CD14-positive monocyte (primary cell): ENCODE measurements around a stretch of chr15.

DNA sequence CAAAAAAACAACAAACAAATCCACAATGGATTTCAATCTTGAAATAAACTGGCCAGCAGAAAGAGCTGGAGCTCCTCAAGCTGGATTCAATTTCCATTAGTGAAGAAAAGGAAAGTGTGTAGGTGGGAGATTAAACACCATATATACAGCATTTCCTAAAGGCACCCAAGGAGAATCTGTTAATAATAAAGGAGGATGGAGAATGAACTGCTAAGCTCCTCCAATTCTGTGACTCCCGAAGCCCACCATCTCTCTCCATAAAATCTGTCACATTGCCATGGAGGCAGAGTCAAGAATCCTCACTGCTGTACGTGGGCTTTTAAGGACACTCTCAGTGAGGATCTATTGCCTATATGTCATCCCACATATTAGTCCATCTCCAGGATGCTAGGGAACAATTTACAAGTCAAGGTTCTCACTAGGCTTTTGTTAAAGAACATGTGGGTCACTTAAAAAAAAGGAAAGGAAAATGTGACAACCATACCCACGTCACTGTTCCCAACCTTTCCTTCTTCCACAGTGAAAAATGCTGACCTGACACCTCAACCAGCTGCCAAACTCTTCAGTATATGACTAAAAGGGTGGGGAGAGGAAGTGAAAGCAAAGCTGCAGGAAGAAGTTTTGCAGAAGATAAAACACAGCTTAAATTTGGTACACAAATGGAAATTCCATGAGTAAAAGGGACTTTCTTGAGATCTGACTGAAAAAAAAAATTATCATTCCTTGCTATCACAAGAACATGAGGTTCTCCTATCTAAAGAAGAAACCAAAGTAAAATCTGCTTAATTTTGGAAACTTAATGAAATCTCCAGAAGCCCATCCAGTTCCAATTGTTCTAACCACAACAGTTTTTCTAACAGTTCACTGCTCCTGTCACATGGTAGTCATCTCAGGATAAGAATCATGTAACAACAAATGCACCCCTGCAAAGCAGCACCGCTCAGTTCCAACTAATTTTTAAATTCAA is 116.8 kb upstream of the TSPAN3 start:
- CAGE, long polyA plus RNA, result no peak

GRCh38 chr15:77412149-77412613 is 7.7 kb downstream of the PEAK1 start:
- CAGE, long polyA plus RNA, result no peak

DNA sequence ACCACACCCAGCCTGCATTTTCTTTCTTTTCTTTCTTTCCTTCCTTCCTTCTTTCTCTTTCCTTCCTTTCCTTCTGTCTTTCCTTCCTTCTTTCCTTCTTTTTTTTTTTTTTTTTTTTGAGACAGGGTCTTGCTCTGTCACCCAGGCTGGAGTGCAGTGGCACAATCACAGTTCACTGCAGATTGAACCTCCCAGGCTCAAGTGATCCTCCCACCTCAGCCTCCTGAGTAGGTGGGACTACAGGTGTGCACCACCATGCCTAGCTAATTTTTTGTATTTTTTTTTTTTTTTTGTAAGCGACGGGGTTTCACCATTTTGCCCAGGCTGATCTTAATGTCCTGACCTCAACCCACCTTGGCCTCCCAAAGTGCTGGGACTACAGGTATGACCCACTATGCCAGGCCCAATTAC is 5.8 kb downstream of the PEAK1 start:
- CAGE, long polyA plus RNA, result no peak

DNA sequence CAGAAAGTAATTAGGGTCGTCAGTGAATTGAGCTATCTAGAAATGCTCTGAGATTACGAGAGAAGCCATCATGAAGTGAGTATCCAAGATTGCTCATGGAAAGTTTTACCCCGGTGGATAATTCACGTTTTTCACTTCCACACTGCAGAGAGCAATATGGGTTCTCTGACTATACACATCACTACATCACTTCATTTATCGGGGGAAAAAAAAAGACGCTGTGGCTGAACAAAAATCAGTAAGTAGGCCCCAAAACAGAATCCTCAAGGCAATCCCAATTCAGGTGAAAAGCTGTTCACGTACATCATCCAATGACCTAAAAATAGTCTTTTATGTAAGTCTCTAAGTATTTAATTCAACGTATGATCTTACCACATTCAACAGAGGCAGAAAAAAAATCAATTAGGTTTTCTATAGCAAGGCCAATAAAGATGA is 1.3 kb downstream of the PEAK1 start:
- CAGE, long polyA plus RNA, result no peak

DNA sequence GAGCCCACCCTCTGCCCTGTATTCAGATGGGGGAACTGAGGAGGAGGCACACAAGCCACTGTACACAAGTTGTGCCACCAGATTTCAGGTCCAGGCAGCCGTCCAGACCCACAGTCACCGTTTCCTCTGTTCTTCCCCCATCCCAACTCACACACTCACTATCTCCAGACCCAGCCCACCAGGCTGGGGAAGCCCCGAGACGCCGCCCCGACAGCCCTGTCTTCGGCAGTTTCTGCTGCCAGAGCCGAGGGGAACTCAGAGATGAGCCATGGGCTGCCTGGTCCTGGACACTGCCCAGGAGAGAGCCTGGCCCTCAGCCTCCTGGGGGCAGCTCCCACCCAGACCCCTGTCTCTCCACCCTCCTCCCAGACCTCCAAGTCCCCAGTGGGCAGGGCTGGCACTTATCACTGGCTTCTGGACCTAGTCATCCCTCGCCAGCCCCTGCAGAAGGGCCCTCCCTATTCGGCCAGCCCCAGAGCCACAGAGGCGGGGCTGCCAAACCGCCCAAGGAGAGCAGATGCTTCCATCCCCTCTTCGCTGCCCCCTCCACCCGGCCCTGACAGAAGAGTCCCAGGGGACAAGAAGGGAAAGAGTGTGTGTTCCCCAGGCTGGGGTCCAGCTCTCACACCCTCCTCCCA is 186.6 kb downstream of the TBC1D2B start:
- CAGE, long polyA plus RNA, result no peak

DNA sequence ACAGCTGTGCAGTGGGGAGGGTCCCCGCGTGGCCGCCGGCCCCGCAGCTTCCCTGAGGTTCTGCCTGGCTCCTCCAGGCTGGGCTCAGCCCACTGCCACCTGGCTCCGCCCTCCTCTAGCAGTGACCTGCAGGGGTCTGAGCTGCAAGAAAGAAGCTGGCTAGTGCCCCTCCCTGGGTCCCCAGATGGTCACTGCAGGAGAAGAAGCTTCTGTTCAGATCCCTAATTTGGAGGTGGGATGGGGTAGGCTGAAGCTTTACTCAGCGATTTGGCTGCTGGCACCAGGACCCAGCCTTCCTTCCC is 90.3 kb downstream of the TBC1D2B start:
- CAGE, long polyA plus RNA, result no peak

GRCh38 chr15:78000005-78000639 is 77.4 kb downstream of the TBC1D2B start:
- CAGE, long polyA plus RNA, result no peak

- CAGE, long polyA plus RNA, result no peak
These were observed 74.4 kb downstream of the TBC1D2B start for GRCh38 chr15:78002803-78003822.

- CAGE, long polyA plus RNA, result no peak
These were observed 34.2 kb downstream of the TBC1D2B start for GRCh38 chr15:78043376-78043705.

- CAGE, long polyA plus RNA, result no peak
These were observed 21.2 kb downstream of the TBC1D2B start for GRCh38 chr15:78056231-78056691.

GRCh38 chr15:78133813-78134235 is 2.6 kb upstream of the CIB2 start:
- CAGE, long polyA plus RNA, result no peak

- CAGE, long polyA plus RNA, result no peak
These were observed 24.0 kb downstream of the ACSBG1 start for GRCh38 chr15:78210480-78210657.

GRCh38 chr15:78270369-78271099 is 6.2 kb downstream of the DNAJA4 start:
- CAGE, long polyA plus RNA, result no peak

DNA sequence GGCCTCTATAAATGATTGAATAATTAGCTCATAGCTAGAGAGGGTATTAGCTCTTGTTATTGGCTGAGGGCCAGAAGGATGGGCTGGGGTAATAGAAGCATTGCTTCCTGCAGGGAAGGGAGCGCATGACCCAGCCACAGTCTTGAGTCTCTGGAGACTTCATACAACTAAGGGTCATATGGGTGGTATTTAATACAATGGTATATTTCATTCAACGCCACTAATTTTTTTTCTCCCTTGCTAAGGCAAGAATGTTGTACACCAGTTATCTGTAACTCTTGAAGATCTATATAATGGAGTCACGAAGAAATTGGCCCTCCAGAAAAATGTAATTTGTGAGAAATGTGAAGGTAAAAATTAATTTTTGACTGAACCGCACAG is 8.5 kb downstream of the DNAJA4 start:
- CAGE, long polyA plus RNA, result no peak

DNA sequence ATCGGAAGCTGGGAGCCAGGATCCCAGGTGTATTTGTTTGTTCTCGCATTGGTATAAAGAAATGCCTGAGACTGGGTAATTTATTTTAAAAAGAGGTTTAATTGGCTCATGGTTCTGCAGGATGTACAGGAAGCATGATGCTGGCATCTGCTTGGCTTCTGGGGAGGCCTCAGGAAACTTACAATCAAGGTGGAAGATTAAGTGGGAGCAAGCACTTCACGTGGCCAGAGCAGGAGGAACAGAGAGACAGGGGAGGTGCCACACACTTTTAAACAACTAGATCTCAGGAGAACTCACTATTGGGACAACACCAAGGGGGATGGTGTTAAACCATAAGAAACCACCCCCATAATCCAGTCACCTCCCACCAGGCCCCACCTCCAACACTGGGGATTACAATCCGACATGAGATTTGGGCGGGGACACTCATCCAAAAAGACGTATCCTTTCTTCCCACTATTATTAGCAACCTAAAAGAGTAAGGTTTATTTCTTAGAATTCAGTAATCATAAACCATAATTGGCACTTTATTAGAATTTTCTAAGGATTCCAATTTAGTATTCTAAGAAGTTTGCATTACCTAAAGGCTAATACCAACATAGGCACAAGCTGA is 5.4 kb upstream of the HYKK start:
- CAGE, long polyA plus RNA, result no peak

DNA sequence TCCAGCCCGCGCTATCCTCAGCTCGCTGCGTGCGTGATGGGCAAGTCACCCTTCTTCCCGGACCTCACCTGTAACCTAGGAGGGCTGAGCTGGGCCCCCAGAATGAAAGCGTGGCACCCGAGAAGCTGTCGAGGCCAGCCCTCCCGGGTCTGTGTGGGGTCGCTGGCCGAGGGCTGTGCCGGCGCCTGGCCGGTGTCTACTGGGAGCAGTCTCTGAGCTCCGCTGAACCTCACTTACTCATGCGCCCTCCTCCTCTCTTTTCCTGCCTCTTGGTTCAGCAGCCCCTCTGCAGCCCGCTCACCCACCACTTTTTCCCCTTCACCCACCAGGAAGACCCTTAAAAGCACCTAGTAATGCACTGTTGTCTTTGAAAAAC is 405 bp downstream of the HYKK start:
- CAGE, long polyA plus RNA, result no peak

- CAGE, long polyA plus RNA, result no peak
These were observed 825 bp downstream of the CHRNA5 start for GRCh38 chr15:78565983-78566706.

DNA sequence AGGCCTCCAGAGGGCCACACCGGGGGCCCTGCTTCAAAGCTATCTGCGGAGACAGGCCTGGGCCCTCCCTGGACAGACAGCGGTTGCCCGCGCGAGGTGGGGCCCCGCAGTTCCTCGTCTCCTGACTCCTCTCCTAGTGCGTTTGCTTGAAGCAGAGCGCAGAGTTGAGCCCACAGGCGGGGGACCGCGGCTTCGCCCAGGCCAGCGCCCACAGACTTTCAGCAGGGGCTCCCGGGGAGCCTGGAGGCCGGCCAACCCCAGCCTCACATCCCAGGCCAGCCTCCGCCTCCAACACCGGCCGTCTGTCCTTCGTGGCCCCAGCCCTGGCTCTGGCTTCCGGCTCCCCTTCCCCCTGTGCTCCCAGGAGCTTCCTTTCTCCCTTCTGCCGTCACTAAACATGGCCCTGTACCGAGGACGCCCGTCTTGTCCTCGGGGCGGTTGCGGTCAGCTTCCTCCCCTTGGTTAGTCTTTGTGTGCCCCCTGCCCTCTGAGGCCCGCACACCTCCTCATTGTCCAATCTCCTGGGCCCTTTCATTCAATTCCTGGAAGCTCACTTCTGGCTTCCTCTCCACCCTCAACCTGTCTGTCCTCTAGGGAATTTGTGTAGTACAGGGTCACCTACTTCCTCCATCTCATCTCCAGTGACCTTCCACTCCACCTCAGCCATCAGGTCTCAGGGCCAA is 721 bp upstream of the ADAMTS7 start:
- CAGE, long polyA plus RNA, result no peak

GRCh38 chr15:78871901-78872086 is 896 bp upstream of the MORF4L1 start:
- CAGE, long polyA plus RNA, result no peak

GRCh38 chr15:78898778-78899177 is 26.1 kb downstream of the MORF4L1 start:
- CAGE, long polyA plus RNA, result no peak